ENCODE results near the gene EXT2.

DNA sequence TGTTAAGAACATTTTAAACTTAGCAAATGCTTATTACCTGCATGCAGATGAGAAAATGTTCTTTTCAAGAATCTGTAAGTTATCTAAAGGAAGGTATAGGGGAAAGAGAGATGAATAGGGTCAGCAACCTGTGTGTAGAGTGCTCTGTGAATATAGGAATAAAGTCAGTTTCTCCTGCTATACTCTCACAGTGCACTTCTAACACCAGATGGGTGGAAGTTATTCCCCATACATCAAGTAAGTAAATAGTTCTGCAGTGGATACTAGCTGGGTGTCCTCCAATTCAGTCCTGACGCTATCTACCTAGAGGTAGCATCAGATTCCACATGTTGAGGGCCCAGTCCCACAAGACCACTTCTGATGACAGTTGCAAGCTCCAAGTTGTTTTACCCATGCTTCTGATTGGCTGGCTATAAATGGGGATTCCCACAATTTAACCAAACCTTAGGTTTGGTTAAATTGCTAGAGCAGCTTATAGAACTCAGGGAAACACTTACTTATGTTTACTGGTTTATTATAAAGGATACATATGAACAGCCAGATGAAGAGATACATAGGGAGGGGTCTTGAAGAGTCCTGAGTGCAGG lies 20.3 kb downstream of the API5 start:
- RAMPAGE, long total RNA, result no peak
- RRBS, result no CpG with 5 or more reads among the region's 1 CpG

DNA sequence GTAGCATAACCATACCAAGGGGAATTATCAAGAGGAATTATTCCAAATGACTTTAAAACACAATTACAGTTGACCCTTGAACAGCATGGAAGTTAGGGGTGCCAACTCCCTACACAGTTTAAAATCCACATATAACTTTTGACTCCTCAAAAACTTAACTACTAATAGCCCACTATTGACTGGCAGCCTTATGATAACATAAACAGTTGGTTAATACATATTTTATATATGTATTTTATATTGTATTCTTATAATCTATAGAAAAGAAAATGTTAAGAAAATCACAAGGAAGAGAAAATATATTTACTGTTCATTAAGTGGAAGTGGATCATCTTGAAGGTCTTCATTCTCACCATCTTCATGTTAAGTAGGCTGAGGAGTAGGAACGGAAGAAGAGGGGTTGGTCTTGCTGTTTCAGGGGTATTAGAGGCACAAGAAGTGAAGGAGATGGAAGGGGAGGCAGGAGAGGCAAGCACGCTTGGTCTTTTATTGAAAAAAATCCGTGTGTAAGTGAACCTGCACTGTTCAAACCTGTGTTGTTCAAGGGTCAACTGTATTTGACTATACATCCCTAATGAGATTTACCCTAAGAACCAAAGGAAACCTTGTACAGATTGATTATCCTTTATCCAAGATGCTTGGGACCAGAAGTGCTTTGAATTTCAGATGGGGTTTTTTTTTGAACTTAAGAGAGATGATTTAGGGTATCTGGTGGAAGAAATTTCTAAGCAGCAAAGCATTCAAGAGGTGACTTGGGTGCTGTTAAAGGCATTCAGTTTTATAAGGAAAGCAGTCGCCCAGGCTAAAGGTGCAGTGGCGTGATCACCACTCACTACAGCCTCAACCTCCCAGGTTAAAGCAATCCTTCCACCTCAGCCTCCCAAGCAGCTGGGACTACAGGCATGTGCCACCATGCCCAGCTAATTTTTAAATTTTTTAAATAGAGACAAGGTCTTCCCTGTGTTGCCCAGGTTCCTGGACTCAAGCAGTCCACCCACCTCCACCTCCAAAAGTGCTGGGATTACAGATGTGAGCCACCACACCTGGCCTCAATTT lies 116.2 kb downstream of the TTC17 start:
- RAMPAGE, long total RNA, result no peak
- RRBS, result no CpG with 5 or more reads among the region's 5 CpGs

DNA sequence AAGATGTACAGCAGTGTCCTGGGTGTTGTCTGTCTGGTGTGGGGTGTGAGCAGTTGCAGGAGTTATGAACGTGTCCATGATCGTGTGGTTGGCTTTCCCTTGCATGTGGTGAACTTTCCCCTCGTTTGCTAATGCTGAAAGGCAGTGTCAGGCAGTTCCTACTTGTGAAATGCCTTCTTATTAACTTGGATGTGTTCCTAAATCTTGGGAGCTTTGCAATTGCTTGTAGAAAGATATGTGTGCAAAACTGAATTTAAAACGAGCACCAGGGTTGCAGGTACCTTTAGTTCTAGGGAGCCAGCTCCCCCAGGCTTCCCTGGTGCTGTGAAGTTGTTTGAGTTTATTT lies 35.9 kb upstream of the HSD17B12 start:
- RAMPAGE, long total RNA, result no peak
- RRBS, result no CpG with 5 or more reads among the region's 4 CpGs

DNA sequence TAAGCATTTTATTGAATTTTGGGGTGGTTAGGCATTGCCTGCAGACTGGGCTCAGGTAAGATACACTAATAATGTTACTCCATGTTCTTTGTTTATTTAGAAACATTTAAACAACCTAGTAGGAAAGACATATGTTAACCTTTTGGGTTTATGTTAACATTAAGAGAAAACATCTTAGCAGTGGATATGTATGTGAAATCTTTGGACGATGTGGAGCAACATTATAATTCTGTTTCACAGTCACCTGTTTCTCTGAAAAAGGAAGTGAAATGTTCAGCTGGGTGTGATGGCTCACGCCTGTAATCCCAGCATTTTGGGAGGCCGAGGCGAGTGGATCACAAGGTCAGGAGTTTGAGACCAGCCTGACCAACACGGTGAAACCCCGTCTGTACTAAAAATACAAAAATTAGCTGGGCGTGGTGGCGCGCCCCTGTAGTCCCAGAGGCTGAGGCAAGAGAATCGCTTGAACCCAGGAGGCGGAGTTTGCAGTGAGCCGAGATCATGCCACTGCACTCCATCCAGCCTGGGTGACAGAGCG lies 1.5 kb downstream of the HSD17B12 start:
- RAMPAGE, long total RNA, result no peak
- RRBS, result no CpG with 5 or more reads among the region's 13 CpGs

DNA sequence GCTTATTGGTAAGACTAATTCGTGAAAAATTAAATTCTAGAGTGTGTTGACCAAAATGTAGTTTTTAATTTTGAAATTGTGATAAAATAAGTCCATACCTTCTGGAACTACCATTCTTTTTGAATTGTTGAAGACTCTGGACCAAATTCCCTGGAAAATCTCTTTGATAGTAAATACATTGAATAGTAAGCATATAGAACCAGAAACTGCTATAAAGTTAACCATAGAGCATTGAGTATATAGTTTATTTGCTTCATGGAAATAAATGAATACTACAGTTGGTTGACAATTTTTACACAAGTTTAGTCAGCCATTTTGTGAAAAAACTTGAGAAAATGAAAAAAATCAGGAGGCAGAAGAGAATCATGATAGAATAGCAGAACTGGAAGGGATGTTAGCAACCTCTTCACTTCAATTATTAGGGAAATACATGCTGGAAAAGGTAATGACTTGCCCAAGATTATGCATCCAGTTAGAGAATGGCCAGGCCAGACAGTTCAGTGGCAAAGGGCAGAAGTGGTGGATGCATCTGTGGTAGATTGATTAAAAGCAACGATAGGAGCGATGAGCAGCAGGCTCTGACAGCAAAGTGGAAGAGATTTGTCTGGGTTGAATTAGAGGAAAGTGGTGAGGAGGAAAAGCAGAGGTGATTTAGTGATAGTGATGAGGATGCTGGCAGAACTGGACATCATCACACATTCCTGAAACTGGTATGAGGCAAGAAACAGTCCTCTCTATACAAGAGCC lies 12.3 kb downstream of the HSD17B12 start:
- RAMPAGE, long total RNA, result no peak
- RRBS, result no CpG with 5 or more reads among the region's 3 CpGs

- RAMPAGE, long total RNA, result no peak
- RRBS, result no CpG with 5 or more reads among the region's 20 CpGs
Measured at GRCh38 chr11:43933781-43934706, 8.4 kb upstream of the C11orf96 start.

- RAMPAGE, long total RNA, result no peak
- RRBS, result no CpG with 5 or more reads among the region's 9 CpGs
Measured at GRCh38 chr11:43962243-43962853, 19.9 kb downstream of the C11orf96 start.

- RAMPAGE, long total RNA, result no peak
- RRBS, result no CpG with 5 or more reads among the region's 7 CpGs
Measured at GRCh38 chr11:44010661-44011469, 36.9 kb upstream of the ACCSL start.

DNA sequence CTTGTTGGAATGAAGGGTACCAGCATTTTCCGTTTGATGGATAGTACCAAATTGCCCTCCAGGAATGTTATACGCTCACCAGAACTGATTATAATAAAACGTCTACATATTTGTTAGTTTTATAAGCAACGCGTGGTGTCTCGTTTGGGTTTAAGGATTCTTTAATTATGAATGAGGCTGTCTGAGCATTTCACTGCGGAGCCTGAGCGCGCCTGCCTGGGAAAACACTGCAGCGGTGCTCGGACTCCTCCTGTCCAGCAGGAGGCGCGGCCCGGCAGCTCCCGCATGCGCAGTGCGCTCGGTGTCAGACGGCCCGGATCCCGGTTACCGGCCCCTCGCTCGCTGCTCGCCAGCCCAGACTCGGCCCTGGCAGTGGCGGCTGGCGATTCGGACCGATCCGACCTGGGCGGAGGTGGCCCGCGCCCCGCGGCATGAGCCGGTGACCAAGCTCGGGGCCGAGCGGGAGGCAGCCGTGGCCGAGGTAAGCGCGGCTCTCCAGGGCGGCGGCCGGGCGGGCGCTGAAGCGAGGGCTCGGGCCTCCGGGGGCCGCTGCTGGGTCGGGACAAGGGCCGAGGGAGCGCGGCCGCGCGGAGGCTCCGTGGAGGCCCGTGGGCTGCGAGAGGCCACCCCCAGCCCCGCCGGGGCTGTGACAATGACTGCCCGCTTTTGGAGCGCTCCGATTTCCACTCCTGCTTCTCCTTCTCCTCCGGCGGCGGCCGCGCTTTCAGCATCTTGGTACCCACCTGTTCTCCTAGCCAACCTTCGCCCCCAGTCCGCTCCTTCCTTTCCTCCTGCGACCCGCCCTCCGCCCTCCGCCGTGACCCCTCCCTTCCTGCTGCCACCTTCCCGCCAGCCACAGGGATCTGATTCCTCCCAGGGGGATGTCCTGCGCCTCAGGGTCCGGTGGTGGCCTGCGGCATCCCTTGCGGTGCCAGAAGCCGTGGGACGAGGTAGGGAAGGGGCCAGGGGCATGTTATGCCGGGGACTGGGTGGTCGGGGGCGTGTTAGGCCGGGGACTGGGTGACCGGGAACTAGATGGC lies at the start of gene EXT2:
Gene EXT2 (plus strand): TSS at position 307 of the 1,040 bp plus-strand sequence.
- RAMPAGE, long total RNA, result start-site peak on the plus strand centred at position 324 of the sequence, 68 bp wide, 303 and 79 reads in 2 replicates
- RRBS, result 1% methylated on average over 32 of the region's 92 CpGs

- RAMPAGE, long total RNA, result no peak
- RRBS, result no CpG with 5 or more reads among the region's 9 CpGs
Measured at GRCh38 chr11:44450521-44451085, 114.9 kb upstream of the CD82 start.

DNA sequence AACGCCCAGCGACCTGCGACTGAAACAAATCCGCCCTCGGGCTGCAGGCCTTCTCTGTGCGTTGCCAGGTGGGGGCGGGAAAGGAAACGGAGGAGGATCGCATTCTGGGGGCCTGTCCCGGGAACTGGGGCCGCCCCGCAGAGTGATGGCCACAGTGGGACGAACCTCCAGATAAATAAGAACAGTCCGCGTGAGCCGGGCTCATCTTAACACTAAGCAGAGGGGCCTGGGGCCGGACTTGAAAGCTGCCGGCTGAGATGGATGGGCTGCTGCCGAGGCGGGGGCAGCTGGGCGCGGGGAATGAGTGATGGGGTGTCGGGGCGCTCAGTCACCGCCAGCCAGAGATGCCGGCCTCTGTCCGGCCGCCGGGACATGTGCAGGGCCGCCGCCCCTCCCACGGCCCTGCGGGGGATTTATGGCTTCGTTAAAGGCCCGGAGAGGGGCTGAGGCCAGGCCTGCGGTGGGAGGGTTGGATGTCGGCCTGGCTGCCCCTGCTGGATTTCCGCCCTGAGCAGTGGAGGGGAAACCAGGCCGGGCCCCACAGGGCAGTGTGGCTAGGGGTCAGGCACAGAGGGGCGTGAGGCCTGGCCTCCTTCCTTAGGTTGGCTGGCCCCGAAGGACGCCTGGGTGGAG lies 45.4 kb upstream of the CD82 start:
- RAMPAGE, long total RNA, result no peak
- RRBS, result 12% methylated on average over 17 of the region's 42 CpGs

- RAMPAGE, long total RNA, result no peak
- RRBS, result no CpG with 5 or more reads among the region's 28 CpGs
Measured at GRCh38 chr11:44620922-44621651, 55.6 kb downstream of the CD82 start.

GRCh38 chr11:44910926-44911845 lies 39.5 kb downstream of the TP53I11 start:
- RAMPAGE, long total RNA, result no peak
- RRBS, result no CpG with 5 or more reads among the region's 28 CpGs

GRCh38 chr11:44930459-44931248 lies 20.0 kb downstream of the TP53I11 start:
- RAMPAGE, long total RNA, result no peak
- RRBS, result no CpG with 5 or more reads among the region's 17 CpGs

- RAMPAGE, long total RNA, result no peak
- RRBS, result no CpG with 5 or more reads among the region's 14 CpGs
Measured at GRCh38 chr11:44946990-44947776, 3.5 kb downstream of the TP53I11 start.

DNA sequence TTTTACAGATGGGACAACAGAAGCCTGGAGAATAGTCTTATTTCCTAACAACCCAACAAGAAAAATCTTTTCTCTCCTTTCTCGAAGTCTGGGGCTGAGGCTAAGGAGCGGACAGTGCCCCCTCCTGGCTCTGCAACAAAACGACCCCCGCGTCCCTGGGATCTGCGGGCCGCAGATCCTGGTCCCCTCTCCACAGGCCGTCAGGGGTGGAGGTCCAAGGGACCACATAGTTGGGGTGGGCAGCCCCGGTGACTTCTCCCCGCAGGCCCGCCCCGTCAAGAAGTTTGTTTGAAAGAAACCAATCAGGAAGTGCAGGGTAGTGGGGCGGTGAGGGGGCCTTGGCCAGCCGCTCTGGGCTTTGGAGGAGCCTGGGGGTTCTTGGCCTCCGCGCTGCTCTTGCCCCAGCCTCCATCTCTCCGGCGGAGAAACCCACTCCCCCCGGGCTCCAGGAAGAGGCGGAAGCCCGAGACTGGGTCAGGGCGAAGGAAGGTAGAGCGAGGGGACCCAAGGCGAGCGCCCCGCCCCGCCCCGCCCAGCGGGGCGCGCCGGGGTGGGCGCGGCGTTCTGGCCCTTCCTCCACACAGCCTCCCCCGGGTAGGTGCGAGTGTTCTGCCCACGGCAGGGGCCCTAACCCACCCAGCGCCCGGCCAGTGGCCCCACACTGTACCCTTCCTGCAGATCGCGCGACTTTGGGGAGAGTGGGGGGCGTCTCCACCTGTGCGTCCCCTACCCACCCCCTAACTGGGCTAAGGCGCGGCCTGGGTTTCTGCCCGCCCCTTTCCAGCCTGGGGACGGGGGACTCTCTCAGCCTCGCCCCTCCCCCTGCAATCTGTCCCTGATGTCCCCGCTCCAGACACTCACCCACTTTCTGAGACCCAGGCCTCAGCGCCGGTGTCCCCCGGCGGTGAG lies 1.3 kb downstream of the TP53I11 start:
- RAMPAGE, long total RNA, result no peak
- RRBS, result 2% methylated on average over 9 of the region's 55 CpGs

DNA sequence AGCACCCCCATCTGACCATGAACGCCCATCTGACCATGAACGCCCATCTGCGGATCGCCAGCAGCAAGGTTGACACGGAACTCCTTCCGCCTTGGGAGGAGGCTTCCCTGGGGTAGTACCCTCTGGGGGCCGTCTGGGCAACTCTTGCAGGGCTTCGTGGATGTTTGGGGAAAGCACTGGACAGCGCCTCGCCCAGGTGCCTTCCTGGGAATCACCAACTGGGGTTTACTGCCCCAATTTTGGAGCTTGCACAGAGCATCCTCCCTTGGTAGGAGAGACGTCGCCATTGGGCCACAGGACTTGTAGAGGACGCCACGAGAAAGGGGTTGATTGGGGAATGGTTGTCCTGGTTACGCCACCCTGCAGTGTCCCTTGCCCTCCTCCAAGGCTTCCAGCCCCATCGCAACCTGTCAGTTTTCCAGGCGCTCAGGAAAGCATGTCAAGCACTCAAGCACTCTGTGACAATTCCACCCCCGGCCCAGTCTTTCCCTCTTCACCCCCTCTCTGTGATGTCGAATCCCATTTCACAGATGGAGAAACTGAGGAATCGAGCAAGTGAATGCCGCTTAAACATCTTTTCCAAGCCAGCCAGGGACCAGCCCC lies 944 bp upstream of the PRDM11 start:
- RAMPAGE, long total RNA, result no peak
- RRBS, result no CpG with 5 or more reads among the region's 21 CpGs

GRCh38 chr11:45145997-45146360 lies 460 bp upstream of the PRDM11 start:
- RAMPAGE, long total RNA, result no peak
- RRBS, result 1% methylated on average over 7 of the region's 19 CpGs

DNA sequence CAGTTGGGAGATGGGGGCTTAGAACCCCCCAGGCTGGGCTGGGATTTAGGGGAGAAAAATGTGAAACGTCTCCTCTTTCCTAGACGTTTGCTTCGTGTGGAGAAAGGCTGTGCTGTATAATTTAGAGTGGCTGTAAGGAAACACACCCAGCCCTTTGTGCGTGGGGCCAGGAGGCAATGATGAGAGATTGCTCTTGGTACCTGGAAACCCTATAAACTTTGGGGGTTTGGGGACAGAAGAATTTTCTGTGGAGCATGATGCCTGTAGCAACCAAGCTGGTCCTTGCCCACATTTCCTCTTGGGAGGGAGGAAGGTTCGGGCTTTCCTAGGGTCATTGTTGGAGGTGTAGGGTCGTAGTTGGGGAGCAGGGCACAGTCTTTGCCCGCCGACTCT lies 1.3 kb downstream of the PRDM11 start:
- RAMPAGE, long total RNA, result no peak
- RRBS, result no CpG with 5 or more reads among the region's 8 CpGs

- RAMPAGE, long total RNA, result no peak
- RRBS, result no CpG with 5 or more reads among the region's 8 CpGs
Measured at GRCh38 chr11:45178853-45179576, 32.6 kb downstream of the PRDM11 start.

Data from kidney epithelial cell (primary cell).